A375 (cell line): Measurements from ENCODE around the genes TUBA3C, ZMYM5 and SGCG.

GRCh38 chr13:19181518-19181920 is at the start of gene TUBA3C:
TSS of gene TUBA3C (minus strand) at chr13:19181824.
- RAMPAGE, long total RNA: no peak

DNA sequence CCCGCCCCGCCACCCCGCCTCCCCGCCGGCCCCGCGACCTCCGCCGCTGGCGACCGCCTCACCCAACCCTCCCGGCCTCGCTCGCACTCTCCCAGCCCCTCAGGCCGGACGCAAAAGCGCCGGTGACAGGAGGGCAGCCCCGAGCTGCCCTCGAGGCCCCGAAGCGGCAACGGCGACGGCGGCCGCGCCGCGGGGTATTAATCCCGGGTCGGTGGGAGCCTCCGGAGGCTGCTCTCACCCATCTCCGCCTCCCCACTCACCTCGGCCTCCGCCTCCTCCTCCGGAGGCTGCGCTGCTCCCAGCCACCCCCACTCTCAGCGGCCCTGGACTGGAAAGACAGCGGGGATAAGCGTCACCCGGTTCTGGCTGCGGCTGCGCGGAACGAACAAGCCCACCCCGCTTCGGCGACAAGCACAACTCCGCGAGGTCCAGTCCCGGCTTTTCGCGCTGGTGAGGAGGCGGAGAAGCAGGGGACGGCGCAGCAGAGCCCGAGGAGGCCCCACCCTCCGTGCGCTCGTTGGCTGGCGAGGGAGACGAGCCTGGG is at the start of gene ZMYM5:
Gene ZMYM5, minus strand, starts transcription at position 460 of the 544 bp plus-strand sequence.
- RAMPAGE, long total RNA: no peak

DNA sequence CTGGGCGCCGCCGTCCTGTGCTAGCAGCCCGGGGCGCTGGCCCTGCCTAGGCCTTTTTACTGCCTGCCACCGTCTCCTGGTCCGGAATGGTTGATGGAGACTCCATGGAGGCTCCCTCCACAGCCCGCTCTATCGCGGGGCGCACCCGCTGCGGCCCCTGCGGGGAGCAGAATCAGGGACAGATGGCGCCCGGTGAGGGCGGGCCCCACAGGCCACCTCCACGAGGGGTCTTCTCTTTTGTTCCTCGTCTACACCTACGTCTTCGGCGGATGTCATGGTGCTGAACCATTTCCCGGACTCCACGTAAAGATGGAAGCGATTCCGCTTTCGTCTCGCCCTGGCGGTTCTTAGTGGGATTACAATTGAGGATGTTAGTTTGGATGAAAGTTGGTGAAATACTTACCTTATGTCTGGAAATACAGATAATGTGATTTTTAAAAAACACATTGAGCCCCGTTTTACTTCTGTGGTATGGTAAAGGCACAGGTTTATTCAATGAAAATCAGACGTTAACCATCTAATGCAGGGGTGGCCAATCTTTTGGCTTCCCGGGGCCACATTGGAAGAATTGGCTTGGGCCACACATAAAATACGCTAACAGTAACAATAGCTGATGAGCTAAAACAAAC is 1.3 kb upstream of the ZMYM5 start:
- RAMPAGE, long total RNA: no peak

GRCh38 chr13:20247367-20247566 is 15.1 kb upstream of the GJB6 start:
- RAMPAGE, long total RNA: no peak

DNA sequence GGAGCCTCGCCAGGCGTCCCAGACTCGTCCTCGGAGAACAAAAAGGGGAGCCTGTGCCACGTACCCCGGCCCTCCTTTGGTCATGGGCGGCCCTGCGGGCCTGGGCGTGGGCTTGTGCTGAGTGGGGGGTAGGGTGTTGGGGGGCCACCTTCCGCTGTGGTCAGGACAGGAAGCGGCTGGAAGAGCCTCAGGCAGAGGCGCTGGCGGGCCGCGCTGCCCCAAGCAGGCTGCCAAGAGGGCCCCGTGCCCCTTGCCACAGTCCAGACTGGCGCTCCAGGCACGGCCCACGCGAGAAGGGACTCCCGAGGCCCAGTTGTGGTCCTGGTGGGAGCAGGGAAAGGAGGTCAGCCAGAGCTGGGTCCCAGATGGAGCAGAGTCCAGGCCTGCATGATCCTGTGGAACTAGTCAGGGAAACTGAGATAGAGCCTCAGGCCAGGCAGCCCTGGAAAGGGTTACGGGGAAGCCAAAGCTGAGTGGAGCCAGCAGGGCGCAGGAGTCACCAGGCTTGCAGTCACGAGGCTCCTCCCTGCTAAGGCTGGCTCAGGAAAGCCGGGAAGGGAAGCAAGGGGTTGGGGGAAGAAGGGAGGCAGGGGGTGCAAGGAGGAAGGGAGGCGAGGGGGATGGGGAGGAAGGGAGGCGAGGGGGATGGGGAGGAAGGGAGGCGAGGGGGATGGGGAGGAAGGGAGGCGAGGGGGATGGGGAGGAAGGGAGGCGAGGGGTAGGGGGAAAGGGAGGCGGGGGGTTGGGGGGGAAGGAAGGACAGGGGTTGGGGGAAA is 135.0 kb downstream of the CRYL1 start:
- RAMPAGE, long total RNA: no peak

- RAMPAGE, long total RNA: no peak
These were observed 1.0 kb downstream of the CRYL1 start for GRCh38 chr13:20524600-20525016.

DNA sequence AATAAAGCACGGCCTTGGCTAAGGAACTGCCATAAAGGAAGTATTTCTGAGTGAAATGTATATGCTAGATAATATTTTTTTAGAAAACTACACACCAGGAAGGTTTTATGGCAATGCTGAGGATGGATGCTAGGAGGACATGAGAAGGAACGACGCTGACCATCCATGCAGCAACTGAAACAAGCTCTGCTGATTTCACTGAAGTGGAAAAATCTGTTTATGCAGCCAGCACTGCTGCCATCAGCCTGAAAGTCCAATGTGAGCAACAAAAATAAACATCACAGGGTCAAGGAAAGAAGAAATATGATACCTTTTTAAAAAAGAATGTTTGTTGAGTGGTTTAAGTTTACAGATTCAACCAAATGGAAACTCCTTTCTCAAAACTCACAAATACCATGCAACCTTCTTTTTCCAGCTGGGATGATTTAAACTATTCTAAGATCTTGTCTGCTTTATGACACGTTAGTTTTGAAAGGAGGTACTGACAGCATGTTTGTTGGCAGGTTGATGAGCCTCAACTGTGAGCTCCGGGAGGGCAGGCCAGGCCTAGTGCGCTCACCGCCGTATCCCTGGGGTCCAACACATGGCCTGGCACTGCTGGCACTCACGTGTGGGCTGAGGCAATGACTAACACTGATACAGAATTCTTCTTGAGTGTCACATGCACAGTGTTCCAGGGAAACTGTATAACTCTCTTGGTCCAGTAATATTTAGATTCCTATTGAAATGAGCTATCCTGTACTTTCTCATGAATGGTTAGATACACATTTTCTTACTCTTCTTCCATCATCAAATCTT is 46.7 kb downstream of the LATS2 start:
- RAMPAGE, long total RNA: no peak

DNA sequence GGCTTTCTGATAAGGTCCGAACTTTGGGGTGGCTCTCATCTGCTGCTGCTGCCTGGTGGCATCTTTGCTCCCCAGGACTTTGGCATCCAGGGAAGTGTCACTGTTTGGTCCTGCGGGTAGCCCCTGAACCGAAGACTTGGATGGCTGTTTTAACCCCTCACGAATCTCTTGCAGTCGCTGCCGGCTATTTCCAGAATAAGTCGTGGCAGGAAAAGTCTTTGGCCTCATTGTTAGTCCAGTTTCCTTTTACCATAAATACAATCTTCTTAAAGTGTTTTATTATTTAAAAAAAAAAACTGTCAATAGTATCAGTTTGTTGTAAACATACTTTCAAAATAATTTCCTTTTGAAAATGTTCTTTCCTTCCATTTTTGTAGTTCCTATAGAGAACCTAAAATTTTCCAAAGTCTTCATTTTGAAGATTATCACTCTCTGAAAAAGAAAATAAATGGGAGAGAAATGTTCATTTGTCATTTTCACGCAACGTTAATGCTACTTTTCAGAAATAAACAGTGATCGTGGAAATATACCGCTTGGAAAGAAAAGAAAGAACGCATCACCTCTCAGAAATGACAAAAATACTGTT is 15.5 kb downstream of the LATS2 start:
- RAMPAGE, long total RNA: no peak

- RAMPAGE, long total RNA: no peak
These were observed 134.1 kb downstream of the MRPL57 start for GRCh38 chr13:21310502-21310954.

- RAMPAGE, long total RNA: no peak
These were observed 620 bp upstream of the ZDHHC20 start for GRCh38 chr13:21459648-21460198.

- RAMPAGE, long total RNA: no peak
These were observed 131.0 kb downstream of the FGF9 start for GRCh38 chr13:21801879-21802264.

DNA sequence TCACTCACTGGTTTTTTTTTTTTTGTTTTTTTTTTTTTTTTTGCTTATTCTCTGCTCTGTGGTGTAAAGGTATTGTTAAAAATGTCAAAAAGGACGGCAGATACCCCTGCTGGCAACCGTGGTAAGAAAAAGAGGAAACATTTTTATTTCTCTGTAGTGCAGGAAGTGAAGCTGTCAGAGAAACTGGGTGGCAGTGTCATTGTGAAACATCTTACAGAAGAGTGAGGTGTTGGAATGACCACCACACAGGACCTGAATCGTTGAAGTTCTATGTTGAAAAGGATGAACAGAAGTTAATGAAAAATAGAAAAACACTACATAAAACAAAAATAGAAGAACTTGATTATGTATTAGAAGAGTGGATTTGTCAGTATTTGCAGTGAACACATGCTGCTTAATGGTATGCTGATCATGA is 346.4 kb downstream of the FGF9 start:
- RAMPAGE, long total RNA: no peak

DNA sequence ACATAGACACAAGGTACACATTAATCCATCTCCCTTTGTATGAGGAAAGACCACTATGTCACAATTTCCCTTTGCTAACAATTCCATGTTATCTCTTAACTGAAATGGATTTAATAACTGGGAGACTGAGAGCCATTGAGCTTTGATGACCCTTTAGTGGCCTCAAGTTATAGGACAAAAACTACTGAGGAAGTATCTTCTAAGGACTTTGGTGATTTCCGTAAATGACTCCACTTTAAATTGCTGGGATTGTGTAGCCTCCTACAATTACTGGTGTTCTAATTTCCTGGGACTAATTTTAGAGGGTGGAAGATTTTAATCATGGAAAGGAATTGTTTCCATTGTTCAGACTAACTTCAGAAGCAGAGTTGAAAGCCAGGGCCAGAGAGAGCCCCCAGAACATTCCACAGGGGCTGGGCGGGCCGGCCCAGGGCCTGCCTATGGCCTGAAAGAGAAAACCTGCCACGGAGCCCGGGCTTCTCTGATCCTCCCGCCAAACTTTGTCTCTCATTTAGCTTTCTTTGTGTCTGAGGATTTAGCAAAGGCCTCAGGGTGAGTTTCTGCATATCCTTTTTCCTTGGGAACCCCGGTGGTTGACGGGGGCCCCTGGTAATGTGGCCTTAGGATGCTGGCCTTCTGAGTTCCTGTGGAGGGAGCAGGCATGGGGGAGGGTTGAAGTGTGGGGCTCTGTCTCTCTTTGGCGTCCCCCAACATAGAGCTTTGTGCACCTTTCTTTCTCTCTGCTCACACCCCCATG is 539.2 kb downstream of the FGF9 start:
- RAMPAGE, long total RNA: no peak

- RAMPAGE, long total RNA: no peak
These were observed 444.3 kb upstream of the SGCG start for GRCh38 chr13:22736520-22736811.

DNA sequence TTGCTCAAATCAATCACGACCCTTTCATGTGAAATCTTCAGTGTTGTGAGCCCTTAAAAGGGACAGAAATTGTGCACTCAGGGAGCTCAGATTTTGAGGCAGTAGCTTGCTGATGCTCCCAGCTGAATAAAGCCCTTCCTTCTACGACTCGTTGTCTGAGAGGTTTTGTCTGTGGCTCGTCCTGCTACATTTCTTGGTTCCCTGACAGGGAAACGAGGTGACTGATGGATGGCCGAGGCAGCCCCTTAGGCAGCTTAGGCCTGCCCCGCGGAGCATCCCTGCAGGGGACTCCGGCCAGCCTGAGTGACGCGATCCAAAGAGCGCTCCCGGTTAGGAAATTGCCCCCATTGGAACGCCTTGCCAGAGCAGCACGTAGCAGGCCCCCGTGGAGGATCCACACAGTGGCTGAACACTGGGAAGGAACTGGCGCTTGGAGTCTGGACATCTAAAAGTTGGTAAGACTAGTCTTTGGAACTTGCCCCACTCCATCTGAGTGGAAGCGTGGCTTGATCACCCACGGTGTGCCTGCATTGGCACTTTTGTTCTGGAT is 296.9 kb upstream of the SGCG start:
- RAMPAGE, long total RNA: no peak

DNA sequence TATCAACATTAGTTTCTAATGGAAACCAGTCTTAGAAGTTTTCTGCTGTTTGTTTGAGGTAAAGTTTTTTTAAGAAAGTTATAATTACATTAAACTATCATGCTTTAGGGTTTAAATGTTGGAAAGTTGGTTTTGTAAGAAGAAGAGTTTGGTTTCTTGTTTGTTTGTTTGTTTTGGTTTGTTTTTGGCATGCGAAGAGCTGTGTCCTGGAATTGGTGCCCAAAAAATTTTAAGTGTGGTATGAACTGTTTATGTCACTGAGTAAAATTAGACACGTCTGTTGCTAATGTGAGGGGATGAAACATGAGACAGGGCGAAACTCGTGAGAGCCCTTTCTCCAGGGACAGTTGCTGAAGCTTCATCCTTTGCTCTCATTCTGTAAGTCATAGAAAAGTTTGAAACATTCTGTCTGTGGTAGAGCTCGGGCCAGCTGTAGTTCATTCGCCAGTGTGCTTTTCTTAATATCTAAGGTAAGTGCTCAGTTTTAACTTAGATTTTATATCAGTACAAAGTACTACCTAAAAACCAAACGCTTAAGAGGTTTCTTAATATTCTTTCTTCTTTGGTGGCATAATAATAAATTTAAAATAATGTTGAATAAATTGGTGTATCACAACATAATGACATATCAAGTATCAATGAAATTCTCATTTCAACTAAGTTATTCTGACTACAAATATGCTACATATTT is at the start of gene SGCG:
Gene SGCG, plus strand, starts transcription at position 374 of the 691 bp plus-strand sequence.
- RAMPAGE, long total RNA: no peak

GRCh38 chr13:23290276-23290475 is 109.4 kb downstream of the SGCG start:
- RAMPAGE, long total RNA: no peak

GRCh38 chr13:23330773-23331563 is 102.5 kb downstream of the SACS start:
- RAMPAGE, long total RNA: no peak

GRCh38 chr13:23355130-23355905 is 78.2 kb downstream of the SACS start:
- RAMPAGE, long total RNA: no peak

- RAMPAGE, long total RNA: no peak
These were observed 57.7 kb downstream of the SACS start for GRCh38 chr13:23375694-23376281.